RPMI7951 (cell line): ENCODE measurements around the genes THEG and CFD.

DNA sequence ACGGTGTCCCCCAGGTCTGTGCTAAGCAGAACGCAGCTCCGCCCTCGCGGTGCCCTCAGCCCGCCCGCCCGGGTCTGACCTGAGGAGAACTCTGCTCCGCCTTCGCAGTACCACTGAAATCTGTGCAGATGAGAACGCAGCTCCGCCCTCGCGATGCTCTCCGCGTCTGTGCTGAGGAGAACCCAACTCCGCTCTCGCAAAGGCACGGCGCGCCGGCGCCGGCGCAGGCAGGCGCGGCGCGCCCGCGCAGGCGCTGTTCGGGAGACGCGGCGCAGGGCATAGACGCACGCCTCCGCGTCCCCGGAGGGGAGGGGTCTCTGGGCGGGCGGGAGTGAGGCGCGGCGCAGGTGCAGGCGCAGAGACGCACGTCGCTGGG, 44.9 kb downstream of the PLPP2 start:
- RAMPAGE, long total RNA, result no peak

GRCh38 chr19:307663-308319, 16.6 kb upstream of the PLPP2 start:
- RAMPAGE, long total RNA, result no peak

- RAMPAGE, long total RNA, result no peak
These were observed at the start of gene THEG for GRCh38 chr19:375895-376149. THEG (minus strand) TSS chr19:376026.

DNA sequence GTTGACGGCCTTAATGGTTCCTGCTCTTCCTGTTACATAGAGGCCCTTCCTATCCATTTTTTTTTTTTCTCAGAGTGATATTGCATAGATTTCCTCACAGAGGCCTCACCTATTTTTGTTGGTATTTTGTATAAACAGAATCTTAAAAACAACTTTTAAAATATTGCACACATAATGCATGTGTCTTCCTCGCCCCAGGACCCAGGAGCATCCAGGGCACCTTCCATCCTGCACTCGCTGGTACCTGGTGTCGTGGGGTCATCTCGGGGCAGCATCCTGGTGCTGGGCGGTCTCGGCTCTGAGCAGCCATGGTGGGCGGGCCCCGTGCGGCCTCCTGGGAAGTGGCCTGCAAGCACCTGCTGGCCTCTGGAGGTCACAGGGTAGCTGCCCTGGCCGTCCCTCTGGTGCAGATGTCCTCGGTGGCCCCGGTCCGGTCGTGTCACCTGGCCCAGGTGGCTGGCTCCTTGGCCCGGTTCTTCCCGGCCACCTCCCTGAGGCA, 5.3 kb upstream of the GZMM start:
- RAMPAGE, long total RNA, result no peak

- RAMPAGE, long total RNA, result no peak
These were observed 8.7 kb downstream of the GZMM start for GRCh38 chr19:552475-552992.

DNA sequence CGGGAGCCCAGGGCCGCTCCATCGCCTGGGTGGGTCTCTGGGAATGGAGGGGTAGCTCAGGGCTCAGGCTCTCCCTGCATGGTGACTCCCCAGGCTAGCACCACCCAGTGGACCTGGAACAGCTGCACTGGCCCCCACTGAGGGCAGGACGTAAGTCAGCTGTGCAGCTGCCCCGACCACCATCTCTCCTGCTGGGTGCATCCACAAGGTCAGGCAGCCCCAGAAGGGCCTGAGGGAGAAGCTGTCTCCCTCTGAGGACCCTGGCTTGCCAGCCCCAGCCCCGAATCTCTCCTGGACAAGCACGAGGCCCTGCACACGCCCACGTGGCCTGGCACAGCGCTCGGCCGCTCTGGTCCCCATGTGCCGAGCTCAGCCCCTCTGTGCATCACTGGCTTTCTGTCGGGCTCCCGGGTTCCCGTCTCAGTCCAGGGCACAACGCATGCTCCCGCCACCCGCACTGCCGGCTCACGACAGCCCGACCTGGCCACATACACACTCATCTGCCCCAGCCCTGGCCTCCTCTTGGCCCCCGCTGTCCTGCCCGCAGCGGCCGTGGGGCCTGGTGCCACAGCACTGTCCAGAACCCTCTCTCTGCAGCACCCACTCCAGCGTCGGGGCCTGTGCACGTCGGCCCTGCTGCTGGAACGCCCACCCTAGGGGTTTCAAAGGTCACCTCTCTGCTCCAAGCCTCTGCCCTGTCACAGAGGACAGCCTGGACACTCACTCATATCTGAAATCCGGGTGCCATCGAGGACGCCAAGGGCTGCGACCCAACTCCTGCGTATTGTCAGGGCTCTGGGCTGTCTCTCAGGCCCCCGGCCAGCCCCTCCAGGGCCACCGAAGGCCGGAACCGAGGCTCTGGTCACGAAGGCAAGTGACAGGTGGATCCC, 5.8 kb downstream of the RNF126 start:
- RAMPAGE, long total RNA, result no peak

DNA sequence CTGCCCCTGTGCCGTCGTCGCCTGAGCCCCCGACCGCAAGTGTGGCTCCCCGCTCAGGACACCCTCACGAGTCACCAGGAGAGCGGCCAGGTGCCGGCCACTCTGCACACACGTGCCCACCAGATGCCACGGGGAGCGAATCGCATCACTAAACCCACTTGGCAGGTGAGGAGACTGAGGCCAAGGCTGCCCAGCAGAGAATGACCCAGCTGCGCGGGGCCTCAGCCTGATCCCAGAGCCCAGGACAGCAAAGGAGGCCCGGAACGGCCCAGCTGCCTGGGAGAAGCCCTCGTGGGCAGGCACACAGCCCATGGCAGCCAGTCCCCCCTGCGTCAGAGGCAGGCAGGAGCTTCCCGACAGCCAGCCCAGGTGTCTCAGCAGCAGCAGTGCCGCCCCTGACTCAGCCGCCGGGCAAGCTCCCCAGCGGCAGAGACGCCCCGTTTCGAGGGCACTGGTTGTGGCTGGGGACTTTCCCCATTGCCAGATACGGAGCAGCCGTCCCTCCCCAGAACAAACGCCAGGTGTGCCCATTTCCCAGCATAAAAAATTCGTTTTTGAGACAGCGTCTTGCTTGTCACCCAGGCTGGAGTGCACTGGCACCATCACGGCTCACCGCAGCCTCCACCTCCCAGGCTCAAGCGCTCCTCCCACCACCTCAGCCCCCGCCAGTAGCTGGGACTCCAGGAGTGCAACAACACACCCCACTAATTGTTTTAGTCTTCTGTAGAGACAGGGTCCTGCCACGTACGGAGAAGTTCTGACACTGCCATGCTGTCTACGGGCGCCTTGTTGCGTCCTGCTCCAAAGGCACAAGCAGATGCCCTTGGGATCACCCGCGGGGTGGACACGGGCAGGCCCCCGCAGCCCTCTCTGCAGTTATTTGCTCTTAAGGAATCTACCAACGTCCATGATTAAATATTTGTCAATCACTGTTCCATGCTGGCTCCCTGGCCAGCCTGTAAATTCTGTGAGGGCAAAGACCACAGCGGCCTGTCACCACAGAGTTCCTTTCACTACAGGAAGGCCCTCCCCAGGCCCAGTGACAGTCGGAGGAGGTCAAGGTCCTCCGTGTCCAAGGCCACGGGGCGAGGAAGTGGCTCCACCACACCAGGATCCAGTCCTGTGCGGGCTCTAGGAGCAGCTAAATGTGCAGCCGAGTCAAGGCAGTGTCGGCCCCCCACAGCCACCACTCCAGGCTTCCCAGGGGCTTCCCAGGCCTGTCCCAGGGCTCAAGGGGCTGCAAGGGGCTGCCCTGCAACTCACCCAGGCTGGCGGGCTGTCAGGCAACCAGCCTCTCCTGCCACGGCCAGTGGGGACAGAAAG, 2.5 kb downstream of the RNF126 start:
- RAMPAGE, long total RNA, result no peak

DNA sequence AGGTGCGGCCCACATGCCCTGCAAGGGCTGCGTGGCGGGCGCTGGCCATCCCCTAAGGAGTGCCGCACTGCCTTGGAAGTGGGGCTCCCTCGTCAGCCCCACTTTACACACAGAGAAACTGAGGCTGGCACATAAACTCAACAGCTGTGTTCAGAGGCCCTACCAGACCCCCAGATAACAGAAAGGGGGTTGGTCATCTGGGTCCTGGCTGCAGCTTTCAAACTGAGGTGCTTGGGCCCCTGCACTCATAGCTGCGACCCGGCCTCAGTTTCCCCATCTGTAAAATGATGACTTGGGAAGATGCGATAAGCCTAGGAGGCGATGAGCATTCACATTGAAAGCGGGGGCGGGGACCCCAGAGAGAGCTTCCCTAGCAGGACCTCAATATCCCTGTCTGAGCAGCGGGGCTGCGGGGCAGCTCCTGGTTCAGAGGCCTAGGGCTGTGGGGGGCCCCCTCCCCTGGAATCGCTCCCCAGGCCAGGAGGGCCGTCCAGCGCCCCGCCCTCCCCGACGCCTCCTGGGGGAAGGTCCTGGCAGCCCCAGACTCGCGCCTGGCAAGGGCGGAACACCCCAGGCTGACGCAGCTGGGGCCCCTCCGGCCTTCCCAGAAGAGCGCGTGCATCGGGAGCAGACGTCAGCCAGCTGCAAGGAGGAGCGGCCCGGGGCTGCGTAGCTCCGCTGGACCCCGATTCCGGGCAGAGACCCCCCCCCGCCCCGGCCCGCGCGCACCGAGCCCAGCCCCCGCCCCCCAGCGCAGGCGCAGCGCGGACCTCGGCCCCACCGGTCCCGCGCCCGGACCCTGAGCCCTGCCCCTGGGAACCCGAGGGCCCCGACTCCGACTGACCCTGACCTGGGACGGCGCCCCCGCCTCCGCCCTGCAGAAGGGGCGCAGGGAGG, 3.4 kb downstream of the FSTL3 start:
- RAMPAGE, long total RNA, result no peak

- RAMPAGE, long total RNA, result no peak
These were observed 894 bp downstream of the PALM start for GRCh38 chr19:709635-710022.

DNA sequence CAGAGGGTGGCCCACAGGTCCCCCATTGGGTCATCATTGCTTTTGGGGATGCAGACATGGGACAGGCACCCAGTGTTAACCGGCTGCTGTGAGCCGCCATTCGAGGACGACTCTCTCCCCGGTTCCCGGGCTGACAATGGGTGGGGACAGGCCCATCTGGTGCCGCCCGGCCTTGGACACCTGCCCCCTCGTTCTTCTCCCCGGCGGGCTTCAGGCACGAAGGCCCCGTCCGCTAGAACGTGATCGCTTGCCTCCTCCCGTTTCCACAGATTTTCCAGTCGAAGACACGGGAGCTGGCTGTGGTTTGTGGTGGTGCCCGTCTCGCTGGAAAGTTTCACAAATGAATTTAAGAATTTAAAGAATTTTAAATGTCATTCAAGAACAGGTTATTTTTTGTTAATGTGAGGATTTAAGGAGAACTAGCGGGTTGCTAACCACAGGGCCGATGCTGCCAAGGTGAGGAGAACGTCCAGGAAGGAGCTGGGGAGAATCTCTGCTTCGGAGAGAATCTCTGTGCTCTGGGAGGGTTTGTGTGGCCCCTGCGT, 2.1 kb downstream of the PALM start:
- RAMPAGE, long total RNA, result no peak

DNA sequence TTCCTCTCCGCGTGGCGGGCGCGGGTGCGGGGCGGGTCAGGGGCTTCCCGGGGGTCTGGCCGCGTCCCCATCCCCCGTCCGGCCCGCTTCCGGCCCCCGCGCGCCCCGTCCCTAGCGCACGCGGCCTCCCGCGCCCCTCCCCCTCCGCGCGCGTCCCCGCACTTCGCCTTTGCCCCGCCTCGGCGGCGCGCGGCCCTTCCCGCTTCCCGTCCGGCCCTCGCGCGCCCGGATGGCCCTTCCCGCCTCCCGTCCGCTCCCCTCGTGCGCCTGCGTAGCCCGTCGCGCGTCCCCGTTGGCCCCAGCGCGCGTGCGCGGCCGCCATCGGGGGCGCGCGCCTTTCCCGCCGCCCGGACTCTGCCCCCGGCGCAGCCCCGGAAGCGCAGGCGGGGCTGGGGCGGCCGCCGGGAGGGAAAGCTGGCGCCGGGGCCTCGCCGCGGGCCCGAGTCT, 404 bp downstream of the PTBP1 start:
- RAMPAGE, long total RNA, result no peak

DNA sequence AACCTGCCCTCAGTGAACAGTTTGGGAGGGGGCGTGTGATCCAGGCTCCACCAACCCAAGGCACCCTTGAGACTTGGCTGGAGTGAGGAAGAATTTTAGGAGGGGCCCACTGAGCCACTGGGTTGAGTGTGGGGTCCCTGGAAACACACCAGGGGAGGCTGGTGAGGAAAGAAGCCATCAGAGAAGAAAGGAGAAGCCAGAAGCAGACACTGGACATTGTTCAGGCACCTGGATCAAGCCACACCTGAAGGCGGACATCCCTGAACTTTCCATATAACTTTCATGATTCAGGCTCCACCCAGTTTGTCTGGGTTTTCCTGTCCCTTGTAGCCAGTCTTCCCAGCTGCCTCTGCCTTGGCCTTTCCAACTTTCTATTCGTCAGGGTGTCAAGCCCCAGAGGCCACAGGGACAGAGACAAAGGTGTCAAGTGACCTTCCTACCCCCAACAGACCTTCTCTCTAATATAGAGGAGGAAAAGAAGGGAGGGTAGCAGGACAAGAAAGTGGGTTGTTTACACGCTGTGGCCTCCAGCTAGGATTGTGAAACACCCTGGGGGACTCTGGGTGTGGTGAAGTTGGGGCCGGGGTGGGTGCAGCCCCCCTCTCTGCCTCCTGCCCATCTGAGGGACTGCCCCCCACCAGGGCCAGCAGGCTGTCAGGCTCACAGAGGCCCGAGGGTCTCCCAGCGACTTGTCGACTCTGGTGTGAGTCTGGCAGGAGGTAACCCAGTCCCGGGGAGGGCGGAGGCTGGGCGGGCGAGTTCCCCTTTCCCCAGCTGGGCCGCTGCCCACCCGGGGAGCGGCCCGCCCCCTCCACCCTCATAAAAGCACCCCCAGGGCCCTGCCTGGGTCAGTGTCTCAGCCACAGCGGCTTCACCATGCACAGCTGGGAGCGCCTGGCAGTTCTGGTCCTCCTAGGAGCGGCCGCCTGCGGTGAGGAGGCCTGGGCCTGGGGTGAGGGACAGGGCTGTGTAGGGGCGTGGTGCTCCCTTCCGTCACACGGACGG, at the start of gene CFD:
TSS of gene CFD (plus strand) at position 851 of the 1,005 bp plus-strand sequence.
- RAMPAGE, long total RNA, result no peak

GRCh38 chr19:875094-875797, 15.8 kb downstream of the CFD start:
- RAMPAGE, long total RNA, result no peak

DNA sequence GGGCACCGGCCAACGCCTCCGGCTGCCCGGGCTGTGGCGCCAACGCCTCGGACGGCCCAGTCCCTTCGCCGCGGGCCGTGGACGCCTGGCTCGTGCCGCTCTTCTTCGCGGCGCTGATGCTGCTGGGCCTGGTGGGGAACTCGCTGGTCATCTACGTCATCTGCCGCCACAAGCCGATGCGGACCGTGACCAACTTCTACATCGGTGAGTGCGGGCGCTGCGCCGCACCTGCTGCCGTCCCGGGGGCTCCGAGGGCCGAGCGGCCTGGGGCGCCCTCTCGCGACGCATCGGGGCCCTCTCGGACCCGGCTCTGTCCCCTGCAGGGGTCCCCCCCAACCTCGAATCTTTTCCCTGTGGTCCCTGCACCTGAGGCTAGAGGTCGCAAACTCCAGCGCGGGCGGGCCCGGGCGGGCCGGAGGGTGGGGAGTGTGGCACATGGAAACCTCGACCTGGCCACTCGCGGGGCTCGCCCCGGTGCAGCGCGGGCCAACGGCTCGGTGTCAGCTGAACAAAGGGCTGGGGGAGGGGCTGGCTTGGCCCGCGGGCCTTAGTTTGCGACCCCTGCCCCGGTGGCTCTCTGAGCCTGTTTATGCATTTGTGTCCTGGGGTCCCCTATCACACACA, 522 bp downstream of the KISS1R start:
- RAMPAGE, long total RNA, result no peak

DNA sequence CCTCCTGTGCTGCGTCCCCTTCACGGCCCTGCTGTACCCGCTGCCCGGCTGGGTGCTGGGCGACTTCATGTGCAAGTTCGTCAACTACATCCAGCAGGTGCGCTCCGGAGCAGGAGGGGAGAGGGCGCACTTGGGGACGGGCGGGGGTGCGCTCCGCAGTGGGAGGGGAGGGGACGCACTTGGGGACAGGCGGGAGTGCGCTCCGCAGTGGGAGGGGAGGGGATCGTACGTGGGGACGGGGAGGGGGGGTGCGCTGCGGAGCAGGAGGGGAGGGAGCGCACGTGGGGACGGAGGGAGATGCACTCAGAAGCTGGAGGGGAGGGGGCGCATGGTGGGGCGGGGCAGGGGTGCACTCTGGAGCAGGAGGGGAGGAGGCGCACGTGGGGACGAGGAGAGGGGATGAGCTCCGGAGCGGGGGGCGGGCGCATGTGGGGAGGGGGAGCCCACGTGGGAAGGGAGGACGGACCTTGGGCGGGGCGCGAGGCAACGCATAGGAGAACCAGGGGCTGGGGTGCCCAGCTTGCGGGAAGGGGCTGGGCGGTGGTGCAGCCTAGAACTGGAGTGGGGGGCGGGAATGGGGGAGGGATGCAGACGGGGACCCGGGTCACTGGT, 1.5 kb downstream of the KISS1R start:
- RAMPAGE, long total RNA, result no peak

GRCh38 chr19:927750-928463, 2.1 kb downstream of the ARID3A start:
- RAMPAGE, long total RNA, result no peak

- RAMPAGE, long total RNA, result no peak
These were observed 6.7 kb downstream of the ARID3A start for GRCh38 chr19:932285-933242.

DNA sequence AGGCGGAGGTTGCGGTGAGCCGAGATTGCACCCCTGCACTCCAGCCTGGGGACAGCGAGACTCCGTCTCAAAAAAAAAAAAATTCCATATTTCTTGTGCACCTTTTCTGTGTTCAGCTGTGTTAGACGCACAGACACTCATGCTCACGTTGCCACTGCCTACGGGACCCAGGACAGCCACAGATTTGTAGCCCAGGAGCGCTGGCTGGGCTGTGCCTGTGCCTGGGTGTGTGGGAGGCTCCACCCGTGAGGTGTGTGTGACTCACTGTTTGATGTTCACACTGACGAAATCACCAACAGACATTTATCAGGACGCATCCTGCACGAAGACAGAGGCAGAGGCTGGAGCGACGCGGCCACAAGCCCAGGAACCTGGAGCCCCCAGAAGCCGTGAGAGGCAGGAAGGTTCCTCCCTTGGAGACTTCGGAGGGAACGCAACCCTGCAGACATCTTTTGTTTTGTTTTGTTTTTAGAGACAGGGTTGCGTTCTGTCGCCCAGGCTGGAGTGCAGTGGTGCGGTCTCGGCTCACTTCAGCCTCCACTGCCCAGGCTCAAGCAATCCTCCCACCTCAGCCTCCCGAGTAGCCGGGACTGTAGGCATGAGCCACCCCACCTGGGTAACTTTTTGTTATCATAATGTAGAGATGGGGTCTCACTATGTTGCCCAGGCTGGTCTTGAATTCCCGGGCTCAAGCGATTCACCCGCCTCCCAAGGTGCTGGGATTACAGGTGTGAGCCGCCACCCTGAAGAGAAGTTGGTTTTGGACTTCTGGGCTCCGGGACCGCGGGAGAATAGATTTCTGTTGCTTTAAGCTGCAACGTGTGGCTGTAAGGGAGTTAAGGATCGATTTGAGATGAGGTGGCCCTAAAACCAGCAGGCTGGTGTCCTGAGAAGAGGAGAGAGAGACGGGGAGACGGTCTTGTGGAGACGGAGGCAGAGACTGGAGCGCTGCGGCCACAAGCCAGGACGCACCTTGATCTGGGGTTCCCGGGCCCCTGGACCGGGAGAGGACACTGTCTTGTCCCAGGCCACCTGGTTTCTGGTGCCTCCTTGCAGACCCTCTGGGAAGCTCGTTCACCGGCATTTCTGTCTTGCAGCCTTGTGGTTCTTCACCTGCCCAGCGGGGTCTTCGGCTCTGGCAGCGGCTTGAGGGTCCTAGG, 24.9 kb upstream of the WDR18 start:
- RAMPAGE, long total RNA, result no peak

DNA sequence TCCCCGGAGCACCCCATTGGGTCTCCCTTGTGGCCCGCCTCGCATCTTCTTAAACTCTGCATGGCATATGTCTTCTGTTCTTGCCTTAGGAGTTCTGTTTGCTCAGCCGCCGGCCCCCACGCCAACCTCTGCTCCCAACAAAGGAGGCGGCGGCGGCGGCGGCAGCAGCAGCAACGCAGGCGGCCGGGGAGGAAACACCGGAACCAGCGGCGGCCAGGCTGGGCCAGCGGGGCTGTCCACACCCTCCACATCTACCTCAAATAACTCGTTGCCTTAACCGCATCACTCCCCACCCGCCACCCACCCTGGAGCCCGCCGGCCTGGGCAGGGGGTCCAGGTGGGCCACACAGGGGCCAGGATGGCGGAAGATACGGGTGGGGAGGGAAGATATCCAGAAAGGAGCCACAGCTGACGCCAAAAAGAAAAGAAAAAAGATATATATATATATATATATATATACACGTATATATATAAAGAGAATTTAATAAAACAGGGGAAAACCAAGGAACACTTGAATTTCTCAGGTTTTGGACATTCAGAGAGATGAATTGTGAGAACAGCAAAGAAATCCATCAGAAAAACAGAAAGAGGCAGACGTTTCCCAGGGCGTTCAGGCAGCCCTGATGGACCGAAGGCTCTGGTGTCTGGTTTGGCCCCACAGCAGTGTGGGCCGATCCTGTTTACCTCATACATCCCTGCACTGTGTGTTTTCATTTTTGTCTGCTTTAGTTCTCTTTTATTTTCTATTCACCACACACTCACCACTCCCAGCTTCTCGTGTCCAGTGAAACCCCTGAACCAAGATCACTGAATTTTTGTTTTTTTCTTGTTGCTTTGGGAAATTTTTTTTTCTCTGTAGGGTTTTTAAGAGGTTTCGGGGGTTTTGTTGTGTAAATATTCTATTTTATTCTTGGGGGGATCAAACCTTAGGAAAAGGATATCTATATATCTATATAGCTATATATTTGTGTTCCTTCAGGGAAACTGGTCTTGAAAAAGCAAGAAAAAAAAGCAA, 12.0 kb upstream of the WDR18 start:
- RAMPAGE, long total RNA, result no peak

DNA sequence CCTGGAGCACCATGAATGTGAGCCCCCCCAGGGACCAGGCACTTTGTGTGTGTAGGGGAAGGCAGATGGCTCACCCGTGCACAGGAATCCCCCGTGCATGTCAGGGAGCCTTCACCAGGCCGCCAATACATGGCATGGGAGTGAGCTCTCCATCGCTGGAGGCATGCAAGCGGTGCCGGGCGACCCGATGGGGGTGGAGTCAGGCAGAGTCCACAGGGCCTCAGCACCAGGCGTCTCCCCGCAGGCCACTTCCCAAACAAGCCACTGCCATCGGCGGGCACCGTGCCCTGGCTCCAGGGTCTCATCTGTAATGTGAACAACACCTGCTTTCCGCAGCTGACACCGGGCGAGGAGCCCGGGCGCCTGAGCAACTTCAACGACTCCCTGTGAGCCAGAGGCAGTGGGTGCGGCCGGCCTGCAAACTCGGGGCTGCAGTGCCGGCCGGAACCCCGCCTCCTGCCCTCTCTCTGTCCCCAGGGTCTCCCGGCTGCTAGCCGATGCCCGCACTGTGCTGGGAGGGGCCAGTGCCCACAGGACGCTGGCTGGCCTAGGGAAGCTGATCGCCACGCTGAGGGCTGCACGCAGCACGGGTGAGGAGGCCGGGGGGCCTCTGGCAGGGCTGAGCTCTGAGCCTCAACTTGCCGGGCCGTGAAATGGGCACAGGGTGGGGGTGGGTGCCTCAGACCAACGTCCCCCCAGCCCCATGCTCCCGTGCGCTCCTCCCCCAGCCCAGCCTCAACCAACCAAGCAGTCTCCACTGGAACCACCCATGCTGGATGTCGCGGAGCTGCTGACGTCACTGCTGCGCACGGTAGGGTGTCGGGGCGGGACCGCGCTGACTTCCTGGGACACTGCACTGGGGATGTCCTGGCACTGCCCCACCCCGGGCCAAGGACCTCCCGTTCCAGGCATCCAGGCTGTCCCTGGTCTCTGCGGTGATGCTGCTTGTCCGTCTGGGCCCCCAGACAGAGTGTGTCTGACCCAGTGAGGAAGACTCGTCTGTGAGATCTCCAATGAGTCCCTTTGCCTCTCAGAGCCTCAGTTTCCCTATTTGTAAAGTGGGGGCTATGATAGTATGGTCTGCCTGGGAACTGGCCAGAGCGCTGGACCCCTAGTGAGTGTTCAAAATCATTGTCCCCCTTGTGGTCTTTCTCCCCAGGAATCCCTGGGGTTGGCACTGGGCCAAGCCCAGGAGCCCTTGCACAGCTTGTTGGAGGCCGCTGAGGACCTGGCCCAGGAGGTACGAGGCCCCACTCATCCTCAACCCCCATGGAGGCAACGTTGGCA, 2.1 kb downstream of the ABCA7 start:
- RAMPAGE, long total RNA, result no peak